Placental epithelial cell (primary cell): ENCODE measurements around the gene ZDHHC19.

- CAGE, long polyA plus RNA: no peak
Observed at GRCh38 chr3:195663489-195664361, 57.1 kb upstream of the MUC20 start.

DNA sequence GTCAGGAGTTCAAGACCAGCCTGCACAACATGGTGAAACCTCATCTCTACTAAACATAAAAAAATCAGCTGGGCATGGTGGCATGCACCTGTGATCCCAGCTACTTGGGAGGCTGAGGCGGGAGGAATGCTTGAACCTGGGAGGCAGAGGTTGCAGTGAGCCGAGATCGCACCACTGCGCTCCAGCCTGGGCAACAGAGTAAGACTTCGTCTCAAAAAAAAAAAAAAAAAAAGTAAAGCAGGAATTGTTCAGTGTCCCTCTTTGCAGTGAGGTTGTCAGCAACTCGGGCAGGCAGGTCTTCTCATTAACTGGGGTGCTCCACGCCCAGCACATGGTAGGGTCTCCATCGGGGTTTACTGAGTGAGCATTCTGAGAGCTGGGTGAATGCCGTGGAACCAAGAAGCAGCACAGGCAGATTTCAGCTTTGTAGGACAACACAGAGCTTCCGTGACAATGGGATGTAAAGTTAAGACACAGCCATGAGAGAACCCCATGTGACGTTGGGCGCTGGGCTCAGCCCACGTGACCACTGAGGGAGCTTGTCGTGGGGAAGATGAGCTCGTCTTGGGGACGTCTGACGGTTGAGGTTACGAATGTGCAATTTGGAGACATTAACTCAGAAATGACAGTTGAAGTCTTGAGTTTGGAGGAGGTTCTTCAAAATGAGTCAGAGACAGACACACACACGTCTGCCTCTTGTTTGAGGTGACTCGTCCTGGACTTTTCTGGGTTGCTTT lies 51.6 kb upstream of the MUC20 start:
- CAGE, long polyA plus RNA: no peak

DNA sequence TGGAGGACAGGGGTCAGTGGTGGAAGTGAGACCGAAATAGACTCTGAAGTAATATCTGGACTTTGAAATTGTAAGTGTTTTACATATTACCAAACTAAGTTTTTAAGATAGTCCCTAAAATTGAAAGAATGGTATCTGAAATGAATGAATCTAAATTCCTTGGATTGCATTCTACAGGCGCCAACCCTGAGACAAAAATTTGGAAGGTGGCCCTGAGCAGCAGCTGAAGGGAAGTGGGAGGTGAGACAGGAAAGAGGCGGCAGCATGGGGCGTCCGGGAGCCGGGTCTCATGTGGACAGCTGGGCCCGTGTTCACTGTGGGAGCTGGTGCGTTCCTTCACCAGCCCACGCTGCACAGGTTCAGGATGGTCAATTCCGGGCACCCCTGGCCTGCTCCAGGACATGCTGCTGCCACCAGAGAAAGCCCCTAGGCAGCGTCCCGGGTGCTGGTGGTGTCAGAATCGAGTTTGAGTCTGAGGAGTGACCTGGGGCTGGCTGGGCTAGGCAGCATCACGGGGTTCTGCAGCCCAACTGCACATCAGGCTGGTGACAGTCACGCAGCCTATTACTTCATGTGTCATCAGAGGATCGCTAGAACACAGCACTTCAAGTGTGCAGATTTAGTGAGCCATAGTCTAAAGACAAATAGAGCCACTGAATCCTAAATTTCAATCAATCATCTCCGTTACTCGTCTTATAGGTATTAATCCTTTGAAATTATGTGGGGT lies 31.2 kb upstream of the MUC20 start:
- CAGE, long polyA plus RNA: no peak

DNA sequence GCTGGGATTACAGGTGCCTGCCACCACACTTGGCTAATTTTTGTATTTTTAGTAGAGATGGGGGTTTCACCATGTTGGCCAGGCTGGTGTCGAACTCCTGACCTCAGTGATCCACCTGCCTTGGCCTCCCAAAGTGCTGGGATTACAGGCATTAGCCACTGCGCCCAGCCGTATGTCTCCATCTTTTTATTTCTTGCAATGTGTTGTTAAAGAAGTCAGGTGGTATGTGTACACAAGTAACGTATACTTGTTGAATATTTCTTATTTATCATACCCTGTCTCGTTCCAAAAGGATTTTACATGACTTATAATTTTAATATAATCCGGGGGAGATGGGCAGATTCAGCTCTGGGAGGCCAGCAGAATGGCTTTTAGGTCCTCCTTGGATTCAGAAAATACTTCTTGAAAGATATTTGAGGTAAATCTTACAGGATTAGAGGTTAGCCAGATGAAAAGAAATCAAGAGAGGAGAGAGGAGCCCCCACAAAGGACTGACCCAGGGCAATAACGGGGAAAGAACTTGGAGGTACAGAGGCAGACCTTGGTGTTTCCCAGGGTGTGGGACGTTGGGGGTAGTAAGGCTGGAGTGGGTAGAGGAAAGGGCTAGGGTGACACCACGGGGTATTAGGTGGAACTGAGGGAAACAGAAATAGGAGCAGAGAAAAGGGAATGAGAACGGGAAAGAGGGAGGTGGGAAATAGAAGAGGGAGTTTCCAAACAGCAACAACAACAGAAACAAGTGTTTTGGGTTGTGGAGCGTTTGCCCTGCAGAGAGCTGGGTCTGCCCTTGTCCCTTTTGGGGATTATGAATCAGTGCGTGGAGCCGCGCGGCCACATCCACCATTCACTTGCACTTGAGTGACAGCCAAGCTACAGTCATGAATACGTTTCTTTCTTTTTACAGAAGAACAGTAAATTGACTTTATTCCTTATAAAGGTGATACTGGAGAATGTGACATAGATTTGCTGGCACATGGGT lies 27.0 kb upstream of the MUC20 start:
- CAGE, long polyA plus RNA: no peak

DNA sequence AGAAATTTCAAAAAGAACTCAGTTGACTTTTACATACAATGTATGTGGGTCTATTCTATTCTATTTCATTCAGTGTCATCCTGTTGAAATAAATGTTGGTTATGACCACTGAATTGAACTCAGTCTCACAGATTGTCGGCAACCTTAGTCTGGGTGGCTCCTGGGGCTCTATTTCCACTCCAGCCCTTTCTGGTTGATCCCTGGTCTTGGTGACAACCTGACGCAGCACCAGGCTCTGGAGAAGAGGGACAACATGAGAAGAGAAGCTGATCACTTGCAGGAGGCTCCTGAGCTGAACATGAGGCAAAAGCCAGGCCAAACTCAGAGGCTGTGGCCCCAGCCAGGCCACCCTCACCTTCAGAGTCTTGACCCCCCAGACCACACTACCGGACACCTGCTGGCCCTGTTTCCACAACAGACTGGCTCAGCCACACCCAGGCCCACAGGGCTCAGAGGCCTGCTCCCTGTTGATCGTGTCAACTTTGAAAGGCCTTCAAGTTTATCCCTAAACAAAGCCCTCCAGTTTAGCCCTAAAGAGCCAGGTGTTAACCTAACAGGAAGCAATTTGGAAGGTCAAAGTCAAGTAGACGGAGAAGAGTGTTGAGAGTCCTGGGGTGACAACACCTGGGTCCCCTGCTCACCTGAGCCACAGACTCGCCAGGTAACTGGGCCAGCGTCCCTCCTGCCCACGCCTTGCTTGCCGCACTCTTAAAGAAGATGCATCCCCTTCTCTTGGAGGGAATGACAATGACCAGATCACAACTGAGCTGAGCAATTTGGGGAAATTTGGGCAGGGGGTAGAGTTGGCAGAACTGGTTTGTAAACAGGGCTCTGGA lies 15.5 kb upstream of the MUC20 start:
- CAGE, long polyA plus RNA: no peak

GRCh38 chr3:195713248-195713497 lies 7.6 kb upstream of the MUC20 start:
- CAGE, long polyA plus RNA: no peak

- CAGE, long polyA plus RNA: no peak
Observed at GRCh38 chr3:195989502-195989990, 81.2 kb upstream of the TNK2 start.

DNA sequence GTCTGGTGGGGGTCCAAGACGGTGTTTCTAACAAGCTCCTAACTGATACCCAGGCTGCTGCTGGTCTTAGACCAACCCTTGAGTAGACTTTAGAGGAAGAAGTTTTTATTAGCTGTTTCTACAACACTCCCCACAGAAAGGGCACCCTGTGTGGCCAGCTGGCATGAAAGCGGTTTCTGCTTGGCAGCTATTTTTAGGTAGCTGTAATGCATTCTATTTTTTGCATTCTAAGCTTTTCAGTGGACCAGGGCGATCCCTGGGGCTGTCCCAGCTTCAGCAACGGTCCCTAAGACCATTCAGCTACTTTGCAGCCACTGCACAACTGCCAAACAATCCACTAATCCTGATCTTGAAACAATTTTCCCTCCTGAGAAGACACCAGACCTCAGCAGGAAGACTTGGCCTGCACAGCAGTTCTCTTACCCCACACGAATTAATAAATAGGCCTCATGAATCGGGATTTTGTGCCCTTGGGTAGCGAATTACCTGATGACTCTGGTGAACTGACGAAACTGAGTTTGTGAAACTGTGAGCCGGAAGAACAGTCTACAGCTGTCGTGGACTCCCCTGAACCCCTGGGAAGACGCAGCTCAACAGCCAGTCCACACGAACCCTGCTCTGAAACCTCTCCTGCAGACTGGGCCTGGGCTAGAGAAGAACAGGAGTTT lies 14.6 kb upstream of the TFRC start:
- CAGE, long polyA plus RNA: no peak

- CAGE, long polyA plus RNA: no peak
Observed at GRCh38 chr3:196138419-196138805, 56.5 kb upstream of the TFRC start.

DNA sequence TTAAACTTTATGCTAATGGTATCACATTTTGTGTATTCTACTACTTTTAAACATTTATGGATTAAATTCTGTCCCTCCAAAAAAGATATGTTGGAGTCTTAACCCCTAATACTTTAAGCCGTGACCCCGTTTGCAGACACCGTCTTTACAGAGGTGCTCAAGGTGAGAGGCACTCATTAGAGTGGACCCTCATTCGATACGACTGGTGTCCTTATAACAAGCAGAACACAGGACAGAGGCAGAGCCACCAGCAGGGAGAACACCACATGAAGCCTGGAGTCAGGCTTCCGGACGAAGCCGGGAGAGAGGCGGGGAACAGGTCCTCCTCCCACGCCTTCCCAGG lies 33.8 kb downstream of the ZDHHC19 start:
- CAGE, long polyA plus RNA: no peak

- CAGE, long polyA plus RNA: no peak
Observed at GRCh38 chr3:196210946-196211666, at the start of gene ZDHHC19. Gene ZDHHC19 (minus strand): TSS chr3:196211400.

DNA sequence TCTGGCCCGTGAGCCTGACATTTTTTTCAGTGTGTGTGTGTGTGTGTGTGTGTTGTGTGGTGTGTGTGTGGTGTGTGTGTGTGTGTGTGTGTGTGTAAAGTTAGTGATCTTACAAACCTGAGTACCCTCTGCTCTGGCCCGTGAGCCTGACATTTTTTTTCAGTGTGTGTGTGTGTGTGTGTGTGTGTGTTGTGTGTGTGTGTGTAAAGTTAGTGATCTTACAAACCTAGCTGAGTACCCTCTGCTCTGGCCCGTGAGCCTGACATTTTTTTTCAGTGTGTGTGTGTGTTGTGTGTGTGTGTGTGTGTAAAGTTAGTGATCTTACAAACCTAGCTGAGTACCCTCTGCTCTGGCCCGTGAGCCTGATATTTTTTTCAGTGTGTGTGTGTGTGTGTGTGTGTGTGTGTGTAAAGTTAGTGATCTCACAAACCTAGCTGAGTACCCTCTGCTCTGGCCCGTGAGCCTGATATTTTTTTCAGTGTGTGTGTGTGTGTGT lies 999 bp downstream of the DYNLT2B start:
- CAGE, long polyA plus RNA: no peak

- CAGE, long polyA plus RNA: no peak
Observed at GRCh38 chr3:196343061-196343511, 4.9 kb upstream of the TM4SF19 start.

GRCh38 chr3:196347698-196348357 lies 9.6 kb upstream of the TM4SF19 start:
- CAGE, long polyA plus RNA: no peak

DNA sequence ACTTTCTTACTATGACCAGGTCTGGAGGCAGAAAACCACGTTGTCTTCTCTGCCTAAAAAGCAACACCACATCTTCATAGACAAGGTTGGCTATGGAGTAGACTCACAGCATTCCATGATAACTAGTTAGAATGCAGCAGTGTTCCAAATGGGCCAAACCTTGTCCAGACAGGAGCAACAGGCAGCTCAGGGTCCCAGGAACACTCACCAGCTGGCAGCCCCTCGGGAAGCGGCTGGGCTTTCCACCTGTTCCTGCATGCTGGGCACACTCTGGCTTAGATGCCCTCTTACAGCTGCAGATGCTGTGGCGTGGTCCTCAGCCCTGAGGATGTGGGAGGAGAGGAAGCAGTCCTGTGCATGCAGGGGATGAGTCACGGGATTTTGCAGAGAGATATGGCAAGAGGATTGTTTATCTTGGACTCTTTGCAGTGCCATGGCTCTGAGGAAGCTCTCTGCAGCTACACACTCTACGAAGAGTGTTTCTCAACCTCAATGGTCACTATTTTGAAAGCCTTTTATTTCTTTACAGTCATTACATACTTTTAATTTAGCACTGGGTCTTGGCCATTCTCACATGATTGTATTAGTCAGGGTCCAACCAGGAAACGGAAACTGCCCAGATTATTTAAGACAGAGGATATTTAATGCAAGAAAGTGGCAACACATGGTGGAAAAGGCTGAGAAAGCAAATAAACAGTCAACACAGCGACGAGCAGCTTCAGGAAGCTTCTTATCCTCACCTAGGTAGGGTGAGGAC lies 11.4 kb downstream of the NRROS start:
- CAGE, long polyA plus RNA: no peak

DNA sequence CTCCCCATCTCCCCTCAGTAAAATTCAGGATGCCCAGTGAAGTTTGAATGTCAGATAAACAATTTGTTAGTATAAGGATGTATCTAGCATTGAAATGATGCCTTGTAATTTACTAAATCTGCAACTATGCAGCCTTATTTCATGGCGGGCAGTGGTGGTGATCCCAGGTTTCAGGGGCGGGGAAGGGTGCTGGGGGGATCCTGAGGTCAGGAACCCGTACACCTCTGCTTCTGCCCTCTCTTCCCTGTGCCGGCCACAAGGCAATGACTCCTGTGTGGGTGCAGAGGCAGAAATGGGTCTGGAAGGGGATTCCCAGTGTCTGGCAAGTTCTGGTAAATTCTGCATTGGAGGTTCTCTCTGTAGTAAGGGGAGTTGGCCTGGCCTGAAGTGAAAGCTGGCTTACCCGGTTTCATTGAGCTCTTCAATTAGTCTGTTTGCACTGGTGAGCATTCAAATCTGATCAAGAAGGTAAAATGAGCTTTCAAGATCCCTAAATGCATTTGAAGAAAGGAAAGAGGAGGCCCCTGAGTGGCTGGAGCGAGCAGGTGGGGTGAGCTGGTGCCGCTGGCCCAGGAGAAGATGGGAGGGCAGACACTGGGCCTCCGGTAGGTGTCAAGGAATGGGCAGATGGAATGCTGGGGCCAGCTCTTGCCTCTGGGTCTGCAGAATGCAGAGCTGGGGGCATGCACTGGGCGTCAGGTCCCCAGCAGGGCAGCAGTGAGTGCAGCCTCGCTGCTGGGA lies 13.6 kb downstream of the NRROS start:
- CAGE, long polyA plus RNA: no peak

DNA sequence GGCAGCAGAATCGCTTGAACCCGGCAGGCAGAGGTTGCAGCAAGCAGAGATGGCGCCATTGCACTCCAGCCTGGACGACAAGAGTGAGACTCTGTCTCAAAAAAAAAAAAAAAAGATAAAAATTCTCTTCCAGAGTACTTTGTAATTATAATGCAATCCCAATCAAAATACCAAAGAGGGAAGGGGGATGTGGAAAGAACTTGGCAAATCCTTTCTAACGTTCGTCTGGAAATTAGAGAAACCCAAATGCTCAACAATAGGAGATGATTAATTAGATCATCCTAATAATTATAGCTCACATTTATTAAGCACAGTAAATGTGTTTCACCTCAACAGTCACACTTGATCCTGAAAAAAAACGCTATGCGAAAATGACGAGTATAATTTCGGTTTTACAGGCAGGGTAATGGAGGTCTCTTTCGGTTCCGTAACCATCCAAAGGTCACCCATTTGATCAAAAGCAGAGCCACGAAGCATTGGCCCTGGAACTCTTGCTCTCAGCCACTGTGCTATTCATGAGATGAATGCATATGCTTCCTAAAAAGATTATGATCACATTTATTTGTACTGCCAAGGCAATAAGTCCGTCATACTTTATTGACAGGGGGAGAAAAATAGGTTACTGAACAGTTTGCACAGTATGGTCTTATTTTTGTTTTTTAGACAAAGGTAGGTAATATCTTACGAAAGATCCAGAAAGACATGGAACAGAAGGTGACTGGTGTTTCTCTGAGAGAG lies 18.3 kb downstream of the NRROS start:
- CAGE, long polyA plus RNA: no peak

DNA sequence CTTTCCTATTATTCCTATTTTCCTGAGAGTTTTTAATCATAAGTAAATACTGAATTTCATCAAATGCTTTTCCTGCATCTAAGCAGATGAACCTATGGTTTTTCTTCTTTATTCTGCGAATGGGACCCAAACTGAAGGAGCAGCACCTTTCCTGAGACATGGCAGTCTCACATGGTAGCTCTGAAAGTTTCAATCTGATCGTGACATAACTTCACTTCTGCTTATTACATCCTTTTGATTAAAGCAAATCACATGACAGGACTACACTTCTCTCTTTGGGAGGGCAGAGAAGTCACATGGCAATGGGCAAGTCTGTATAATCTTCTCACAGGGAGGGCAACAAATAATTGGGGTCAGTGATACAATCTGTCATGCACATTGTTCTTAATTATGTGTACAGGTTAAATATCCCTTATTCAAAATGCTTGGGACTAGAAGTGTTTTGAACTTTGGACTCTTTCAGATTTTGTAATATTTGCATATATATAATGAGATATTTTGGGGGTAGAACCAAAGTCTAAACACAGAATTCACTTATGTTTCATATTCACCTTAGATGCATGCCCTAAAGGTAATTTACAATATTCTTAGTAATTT lies 21.6 kb downstream of the NCBP2 start:
- CAGE, long polyA plus RNA: no peak

DNA sequence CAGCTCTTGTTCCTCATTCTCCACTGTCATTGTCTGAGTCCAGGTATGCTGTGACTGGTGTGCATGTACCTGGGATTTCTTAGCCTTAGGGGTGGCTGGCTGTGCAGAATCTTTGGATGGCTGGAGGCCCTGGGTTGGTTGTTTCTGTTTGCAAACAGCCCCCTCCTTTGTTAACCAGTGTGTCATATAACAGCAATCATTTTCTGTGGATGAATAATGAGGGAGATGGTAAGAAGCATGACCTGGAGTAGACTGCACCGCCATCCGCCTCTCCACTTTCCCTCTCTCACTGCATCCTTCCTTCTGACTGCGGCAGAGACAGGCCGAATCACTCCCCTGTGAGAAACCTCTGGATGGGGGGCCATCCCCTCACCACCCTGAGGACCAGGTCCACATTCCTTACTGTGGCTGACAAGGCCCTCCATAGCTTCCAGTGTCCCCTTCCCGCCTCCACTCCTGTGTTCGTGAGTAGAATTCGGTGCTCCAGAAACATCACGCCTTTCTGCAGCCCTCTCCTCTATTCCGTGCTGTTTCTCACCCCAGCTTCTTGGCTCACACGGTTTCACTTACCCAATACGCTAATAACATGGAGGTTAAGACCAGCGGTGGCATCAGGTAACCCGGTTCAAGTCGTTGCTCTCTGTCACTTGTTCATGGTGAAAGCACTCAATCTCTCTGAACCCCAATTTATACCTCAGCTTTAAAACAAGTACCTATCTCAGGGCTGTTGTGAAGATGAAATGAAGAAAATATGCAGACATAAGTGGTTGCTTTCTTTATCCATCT lies 2.8 kb downstream of the PIGZ start:
- CAGE, long polyA plus RNA: no peak

DNA sequence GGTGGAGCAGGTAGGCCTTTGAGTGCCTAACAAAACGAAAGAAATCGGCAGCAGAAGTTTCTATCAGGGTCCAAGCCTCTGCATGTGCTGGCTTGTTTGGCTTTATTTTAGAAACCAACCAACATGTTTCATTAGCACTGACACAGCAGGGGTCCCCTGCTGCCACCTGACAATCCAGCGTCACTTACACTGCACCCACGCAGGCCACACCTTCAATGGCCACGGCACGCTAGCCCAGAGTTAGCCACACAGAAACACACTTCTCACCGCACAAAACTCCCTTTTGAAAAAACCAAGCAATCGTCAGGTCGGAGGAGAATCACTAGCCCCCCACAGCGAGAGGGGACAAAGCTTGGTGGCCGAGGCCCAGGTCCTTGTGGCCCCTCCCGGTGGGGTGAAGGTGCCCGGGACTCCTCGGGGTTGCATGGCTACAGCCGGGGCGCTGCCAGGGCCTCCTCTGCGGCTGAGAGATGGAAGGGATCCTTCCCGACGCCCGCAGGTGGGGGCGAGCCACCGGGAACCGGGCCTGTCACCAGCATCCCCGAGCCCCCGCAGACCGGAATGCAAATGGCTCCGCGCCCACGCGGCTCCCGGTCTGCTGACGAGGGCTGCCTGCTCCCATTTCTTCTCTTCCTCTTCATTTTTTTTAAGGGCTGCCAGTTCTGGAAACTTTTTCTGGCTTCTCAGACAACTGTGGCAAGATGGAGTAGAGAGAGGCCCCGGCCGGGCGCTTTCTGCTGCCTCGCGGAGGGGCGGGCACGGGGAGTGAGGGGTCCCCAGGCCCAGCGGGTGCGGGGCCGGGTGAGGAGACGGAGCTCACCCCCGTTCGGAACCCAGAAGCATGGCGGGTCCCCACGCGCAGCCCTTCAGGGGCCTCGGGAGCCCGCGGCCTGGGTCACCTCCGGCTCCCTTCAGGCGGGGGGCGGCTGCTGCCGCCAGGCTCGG lies 27.7 kb downstream of the MELTF start:
- CAGE, long polyA plus RNA: no peak